ENCODE measurements around the gene CHAD.

- PRO-cap = no peak
- RRBS = no CpG with 5 or more reads among the region's 21 CpGs
Measured at GRCh38 chr17:50380213-50381582, 7.7 kb downstream of the EME1 start.

DNA sequence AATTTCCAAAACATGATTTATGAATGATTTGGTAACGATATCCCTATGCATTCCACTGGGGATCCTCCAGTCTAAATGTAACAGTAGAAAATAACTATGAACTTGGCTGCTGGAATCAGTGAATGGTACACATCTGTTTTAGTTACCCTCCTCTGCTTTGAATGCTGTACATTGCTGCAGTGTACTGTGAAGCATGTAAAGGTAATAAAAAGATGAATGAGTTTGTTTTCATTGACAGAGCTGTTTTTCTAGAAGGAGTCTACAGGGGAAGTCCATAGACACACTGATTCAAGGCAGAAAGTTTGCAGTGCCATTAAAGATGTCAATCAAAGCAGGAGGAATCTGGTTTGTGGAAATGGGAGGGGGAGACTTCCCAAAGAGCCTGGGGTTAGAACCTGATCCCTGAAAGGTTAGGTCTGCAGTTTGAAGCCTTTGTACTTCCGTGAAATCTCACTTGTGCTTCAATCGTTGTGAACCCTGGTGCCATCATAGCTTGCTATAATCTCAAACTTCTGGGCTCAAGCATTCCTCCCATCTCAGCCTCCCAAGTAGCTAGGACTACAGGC lies 5.1 kb downstream of the ACSF2 start:
- PRO-cap = unidirectional peak, plus-strand start at position 453 of the sequence
- RRBS = no CpG with 5 or more reads among the region's 3 CpGs

- PRO-cap = no peak
- RRBS = no CpG with 5 or more reads among the region's 7 CpGs
Measured at GRCh38 chr17:50466820-50467468, 1.7 kb downstream of the CHAD start.

DNA sequence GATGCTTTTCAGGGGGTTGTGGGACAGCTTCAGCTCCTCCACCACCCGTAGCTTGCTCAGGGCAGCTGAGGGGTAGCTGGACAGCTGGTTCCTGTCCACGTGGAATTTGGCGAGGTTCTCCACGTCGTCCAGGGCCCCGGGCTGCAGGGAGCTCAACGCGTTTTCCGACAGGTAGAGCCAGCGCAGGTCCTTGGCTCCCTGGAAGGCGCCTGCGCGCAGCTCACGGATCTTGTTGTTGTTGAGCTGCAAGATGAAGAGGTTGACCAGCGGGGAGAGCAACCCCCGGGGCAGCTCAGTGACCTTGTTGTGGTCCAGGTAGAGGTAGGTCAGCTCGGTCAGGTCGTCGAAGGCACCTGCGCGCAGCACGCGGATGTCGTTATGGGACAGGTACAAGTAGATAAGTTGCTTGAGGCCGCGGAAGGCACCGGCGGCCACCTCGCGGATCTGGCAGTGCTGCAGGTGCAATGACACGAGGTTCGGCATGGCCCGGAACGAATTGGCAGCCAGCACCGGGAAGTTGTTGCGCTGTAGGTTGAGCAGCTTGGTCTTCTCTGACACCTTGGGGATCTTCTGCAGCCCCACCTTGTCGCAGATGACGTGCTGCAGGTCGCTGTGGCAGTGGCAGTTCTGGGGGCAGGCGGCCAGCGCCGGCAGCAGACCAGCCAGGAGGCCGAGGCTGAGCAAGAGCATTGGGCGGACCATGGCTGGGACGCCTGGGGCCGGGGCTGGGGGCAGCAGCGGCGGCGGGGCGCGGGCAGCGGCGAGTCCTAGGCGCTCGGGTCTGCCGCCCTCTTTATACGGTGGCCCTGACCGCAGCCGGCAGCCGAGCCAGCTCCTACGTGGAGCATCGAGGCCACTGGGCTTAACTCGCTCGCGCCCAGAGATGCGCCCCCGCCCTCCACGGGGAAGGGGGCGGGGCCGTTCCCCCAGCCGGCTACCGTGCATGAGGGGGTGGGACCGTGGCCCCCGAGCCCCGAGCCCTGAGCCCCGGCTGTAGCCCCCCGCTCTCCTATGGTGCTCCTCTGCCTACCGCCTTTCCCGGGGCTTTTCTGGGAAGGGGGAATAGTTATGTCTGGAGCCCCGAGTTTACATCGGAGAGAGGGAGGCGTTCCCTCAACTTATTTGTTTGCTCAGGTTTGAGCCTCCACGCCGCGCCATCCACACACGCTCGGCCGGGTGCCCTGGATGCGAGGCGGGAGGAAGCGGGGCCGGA lies at the start of gene CHAD:
TSS of gene CHAD (minus strand) at position 769 of the 1,213 bp plus-strand sequence.
- PRO-cap = no peak
- RRBS = 94% methylated on average over 40 of the region's 92 CpGs

GRCh38 chr17:50470243-50470859 lies 1.7 kb upstream of the CHAD start:
- PRO-cap = no peak
- RRBS = 80% methylated on average over 2 of the region's 6 CpGs

DNA sequence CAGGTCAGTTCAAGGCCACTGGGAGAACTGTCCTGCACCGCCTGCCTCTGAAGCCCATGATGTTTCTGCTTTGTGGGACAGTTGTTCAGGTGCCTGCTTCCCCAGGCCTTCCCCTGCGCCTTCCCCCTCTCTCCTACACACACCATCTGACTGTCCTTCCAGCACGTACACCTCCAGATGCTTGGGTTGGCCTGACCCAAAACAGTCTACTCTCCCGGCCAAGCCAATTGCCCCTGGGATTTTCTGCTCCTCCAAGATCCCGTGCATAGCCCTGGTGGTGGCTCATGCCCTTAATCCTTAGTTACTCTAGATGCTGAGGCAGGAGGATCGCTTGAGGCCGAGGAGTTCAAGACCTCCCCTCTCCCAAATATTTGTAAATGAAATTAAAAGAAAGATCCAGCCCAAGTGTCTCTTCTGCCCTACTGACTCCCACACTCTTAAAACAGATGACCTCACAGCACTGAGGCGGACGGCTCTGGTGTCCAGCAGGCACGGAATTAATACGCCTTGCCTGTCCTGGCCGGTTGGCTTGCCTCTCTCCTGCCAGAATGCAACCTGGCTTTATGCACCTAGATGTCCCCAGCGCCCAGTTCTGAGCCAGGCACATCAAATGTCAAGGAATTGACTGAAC lies 556 bp upstream of the RSAD1 start:
- PRO-cap = bidirectional peak, plus-strand start at position 500 of the sequence, minus-strand start at position 440 of the sequence
- RRBS = no CpG with 5 or more reads among the region's 13 CpGs

- PRO-cap = no peak
- RRBS = no CpG with 5 or more reads among the region's 12 CpGs
Measured at GRCh38 chr17:50484360-50485691, 6.2 kb downstream of the RSAD1 start.

GRCh38 chr17:50589232-50589722 lies 28.8 kb downstream of the CACNA1G start:
- PRO-cap = no peak
- RRBS = no CpG with 5 or more reads among the region's 10 CpGs

DNA sequence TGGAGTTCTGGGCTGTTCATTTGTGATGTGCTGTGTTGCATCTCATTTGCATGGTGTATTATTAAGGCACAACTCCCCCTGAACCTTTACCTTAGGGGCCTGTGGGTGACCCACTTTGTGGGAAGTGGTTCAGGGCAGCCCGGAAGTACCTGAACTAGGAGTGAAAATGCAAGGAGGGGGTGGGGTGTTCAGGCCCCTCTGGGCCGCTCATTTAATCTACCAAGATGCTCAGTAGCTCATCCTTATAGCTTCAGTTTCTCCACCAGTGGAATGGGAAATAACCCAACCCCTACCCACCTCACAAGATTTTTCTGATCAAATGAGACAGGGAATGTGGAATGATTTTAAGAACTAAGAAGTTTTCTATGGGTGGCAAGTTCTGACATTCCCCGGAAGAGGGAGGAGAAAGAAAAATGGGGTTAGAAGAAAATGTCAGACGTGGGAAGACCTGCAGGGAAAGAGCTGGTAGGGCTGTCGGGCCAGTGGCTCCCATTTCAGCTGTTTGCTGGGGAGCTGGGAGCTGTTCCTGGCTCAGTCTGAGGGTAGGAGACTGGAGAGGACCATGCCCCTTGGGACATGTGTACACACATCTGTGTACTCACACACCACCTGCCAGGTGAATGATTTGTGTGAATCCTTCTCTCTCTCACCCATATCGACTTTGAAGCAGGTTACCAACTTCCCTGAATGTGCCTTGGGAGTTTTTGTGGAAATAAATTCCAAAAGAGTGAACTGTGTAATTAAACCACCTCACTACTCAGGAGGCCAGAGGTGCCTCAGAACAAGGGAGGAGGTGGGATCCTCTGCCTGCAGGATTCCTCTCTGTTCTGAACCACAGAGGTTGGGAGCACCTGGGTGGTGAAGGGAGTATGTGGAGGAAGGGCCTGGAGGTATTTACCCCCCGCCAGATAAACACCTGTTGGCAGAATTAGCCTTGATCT lies 3.0 kb downstream of the ABCC3 start:
- PRO-cap = no peak
- RRBS = no CpG with 5 or more reads among the region's 7 CpGs

DNA sequence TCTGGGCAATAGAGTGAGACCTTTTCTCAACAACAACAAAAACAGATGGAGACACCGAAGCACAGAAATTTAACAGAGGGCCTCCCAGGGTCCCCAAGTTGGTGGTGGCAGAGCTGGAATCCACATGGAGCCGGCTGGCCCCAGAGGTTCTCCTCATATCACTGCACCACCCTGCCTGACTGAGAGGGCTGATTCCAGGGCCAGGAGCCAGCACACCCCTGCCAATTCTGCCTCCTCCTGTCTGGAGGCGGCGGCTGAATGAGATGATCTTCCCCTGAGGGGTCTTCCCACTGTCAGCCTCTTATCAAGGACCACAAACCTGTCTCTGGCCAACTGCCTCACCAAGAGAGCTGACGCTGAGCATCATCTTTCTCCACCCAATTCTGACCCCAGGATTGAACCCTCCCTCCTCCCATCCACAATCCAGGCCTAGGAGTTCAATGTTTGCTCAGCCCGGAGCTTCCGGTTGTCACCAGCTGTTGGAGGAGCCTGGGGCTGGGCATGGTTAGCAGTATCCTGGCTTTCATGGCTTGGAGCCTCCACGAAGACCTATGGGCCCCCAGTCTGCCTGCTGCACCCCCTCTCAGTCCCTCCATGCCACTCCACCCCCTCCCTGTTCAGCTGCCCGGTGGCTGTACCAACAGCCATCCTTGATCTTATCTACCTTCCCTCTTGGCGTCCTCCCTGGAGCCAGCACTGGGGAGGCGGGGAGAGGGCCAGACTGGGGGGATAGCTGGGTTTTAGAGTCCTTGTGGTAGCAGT lies 25.5 kb downstream of the ABCC3 start:
- PRO-cap = no peak
- RRBS = no CpG with 5 or more reads among the region's 11 CpGs

GRCh38 chr17:50668104-50669115 lies 33.7 kb downstream of the ABCC3 start:
- PRO-cap = no peak
- RRBS = no CpG with 5 or more reads among the region's 10 CpGs

DNA sequence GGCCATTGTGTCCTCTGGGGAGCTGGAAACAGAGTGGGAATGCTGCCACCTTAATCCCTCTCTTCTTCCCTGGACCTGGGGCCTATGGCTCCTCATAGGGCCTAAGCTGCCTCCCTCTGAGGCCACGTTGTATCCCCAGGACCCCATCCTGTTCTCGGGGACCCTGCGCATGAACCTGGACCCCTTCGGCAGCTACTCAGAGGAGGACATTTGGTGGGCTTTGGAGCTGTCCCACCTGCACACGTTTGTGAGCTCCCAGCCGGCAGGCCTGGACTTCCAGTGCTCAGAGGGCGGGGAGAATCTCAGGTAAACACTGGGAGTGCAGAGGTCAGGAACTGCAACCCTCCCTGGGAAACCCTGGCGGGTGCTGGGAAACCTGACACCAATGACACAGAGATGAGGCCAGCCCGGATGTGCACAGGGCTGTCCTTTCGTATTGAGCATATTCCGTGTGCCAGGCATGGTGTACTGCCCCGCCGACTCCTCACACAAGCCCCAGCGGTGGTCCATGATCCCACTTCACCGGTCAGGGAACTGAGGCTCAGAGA lies 23.1 kb downstream of the ANKRD40 start:
- PRO-cap = bidirectional peak, plus-strand start at position 393 of the sequence, minus-strand start at position 249 of the sequence
- RRBS = 12% methylated on average over 4 of the region's 15 CpGs

DNA sequence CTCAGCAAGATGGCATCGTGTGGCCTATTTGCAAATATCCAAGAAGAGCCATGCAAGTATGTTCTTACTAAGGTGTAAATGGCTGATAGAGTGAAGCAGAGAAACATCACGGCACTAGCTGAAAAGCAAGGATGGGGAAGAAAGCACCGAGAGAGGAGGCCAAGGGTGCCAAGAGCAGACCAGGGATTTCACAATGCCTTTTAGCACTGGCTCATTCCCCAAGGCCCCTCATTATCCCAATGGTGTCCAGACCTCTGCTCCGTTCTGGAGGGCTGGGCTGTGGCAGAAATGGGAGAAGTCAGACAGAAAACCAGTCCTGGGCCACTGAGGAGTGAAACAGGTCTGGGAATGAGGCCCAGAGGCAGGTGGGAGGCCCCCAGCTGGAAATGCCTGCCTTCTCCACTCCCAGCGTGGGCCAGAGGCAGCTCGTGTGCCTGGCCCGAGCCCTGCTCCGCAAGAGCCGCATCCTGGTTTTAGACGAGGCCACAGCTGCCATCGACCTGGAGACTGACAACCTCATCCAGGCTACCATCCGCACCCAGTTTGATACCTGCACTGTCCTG lies 20.5 kb downstream of the ANKRD40 start:
- PRO-cap = bidirectional peak, plus-strand start at position 231 of the sequence, minus-strand start at position 241 of the sequence
- RRBS = no CpG with 5 or more reads among the region's 12 CpGs

GRCh38 chr17:50768073-50768824 lies 931 bp upstream of the ANKRD40CL start:
- PRO-cap = bidirectional peak, plus-strand start at chr17:50768704, minus-strand start at chr17:50768487
- RRBS = no CpG with 5 or more reads among the region's 11 CpGs

DNA sequence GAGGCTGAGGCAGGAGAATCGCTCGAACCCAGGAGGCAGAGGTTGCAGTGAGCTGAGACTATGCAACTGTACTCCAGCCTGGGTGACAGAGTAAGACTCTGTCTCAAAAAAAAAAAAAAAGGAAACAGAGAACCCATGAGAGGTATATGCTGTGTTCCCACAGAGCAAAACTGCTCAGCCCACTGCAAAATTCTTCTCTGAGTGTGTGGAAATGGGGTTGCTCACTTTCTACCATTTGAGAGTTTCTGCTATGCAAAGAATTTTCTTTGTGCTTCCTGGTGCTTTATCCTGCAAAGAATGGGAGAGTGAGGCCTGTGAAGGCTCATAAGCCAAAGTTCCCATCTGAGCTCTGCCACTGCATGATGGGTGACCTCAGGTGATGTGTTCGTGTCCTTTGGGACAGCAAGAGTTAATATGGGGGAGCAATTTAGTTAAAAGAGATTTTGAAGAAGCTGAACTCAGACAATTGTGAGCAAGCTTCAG lies 22.7 kb upstream of the ANKRD40CL start:
- PRO-cap = unidirectional peak, minus-strand start at position 199 of the sequence
- RRBS = no CpG with 5 or more reads among the region's 3 CpGs

GRCh38 chr17:50834420-50835442 lies 655 bp upstream of the WFIKKN2 start:
- PRO-cap = no peak
- RRBS = 89% methylated on average over 17 of the region's 42 CpGs

DNA sequence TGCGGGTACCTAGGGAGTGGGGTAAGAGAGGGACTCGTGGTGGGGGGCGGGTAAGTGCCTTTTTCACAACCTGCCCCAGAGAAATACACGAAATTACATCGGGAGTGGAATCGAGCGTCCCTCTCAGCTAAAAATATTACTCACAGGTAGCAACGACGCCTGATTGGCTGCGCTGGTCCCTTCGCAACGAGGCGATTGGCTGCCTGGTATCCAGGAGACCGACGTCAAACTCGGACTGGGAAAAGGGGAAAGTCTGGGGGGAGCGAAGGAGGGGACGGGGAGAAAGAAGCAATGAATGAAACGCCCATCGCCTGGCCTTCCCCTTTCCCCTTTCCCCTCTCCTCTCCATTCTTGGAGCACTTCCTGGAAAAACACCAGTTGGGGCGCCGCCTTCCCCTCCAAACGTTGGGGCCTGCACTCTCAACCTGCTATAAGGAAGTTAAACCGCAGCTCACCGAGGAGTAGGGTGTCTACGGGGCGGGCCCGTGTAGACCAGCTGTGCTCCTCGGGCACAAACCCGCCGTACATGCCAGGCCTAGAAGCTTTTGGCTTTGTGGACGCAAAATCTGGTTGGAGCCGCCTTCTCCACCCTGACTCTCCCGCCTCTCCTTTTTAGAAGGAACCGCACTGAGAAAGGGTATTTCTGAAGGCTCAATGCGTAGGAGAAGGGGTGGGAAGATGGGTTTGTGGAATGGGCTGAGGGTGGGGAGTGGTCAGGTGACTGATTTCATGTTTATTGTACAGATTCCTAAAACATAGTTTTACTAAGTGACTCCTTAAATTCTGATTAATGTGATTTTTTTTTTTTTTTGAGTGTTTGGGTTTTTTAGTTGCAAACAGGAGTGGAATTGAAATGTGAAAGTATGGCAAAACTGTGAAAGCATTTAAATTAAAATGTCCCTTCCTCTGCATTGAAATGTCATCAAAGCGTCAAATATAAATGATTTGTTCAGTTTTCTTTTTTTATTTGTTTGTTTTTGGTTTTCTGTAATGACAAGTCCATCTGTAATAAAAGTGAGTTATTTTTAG lies 1.5 kb upstream of the TOB1 start:
- PRO-cap = bidirectional peak, plus-strand start at position 213 of the sequence, minus-strand start at position 84 of the sequence; bidirectional peak, plus-strand start at position 377 of the sequence, minus-strand start at position 614 of the sequence
- RRBS = no CpG with 5 or more reads among the region's 37 CpGs

- PRO-cap = no peak
- RRBS = no CpG with 5 or more reads among the region's 26 CpGs
Measured at GRCh38 chr17:50893216-50893959, 27.2 kb upstream of the TOB1 start.

DNA sequence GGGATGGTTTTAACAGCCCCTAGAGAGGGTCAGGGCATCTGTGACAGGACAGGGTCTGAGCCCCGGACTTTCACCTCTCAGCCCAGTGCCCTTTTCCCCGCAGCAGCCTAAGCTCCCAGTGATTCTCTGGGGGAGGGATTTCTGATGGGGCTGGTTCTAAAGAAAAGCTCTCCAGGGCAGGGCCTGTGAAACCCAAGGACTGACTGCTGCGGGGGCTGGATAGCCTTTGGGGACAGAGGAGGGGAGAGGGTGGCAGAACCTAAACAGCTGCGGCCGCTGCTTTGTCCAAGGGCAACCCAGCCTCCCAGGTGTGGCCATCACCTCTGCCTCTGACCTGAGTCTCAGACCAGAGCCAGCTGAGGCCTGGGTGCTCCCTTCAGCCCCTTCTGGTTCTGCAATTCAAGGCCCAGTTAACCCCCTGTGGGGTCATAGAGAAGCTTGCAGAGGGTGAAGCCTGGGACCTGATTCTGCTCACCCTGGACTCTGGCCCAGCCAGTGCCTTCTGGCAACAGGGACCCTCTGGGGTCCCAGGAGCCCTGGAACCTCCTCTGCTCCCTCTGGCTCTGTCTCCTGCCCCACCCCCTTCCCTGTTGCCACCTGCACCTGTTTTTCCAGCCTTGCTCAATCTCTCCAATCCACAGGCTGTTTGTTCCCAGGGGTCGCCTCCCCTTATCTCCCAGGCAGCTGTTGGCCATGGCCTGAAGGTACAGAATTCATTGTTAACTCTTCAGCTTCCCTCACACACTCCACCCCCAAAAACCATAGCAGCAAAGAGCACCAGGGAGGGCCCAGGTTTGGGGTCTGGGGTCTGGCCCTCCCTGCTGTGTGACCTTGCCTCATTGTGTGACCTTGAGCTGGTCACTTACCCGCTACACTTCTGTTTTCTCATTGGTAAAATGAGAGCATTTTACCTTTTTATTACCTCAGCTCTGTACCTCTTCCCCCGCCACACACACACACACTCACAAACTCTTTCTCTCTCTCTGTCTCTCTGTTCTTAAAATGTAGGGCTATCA lies 39.1 kb upstream of the TOB1 start:
- PRO-cap = bidirectional peak, plus-strand start at position 121 of the sequence, minus-strand start outside the sequence; unidirectional peak, minus-strand start at position 341 of the sequence; bidirectional peak, plus-strand start at position 672 of the sequence, minus-strand start at position 521 of the sequence
- RRBS = 32% methylated on average over 1 of the region's 8 CpGs

DNA sequence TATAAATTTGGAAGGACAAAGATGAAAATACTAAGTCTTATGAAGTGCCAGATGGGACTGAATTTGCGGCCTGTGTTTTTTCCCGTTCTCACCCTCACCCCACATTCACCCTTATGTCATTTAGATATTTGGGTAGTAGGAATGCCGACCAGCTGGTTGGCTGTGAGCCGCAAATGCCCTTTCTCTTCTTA lies 1.5 kb upstream of the SPAG9 start:
- PRO-cap = bidirectional peak, plus-strand start at position 123 of the sequence, minus-strand start at position 115 of the sequence
- RRBS = no CpG with 5 or more reads among the region's 4 CpGs